Left lung (tissue), 1 donor: ENCODE measurements around a stretch of chr22.

DNA sequence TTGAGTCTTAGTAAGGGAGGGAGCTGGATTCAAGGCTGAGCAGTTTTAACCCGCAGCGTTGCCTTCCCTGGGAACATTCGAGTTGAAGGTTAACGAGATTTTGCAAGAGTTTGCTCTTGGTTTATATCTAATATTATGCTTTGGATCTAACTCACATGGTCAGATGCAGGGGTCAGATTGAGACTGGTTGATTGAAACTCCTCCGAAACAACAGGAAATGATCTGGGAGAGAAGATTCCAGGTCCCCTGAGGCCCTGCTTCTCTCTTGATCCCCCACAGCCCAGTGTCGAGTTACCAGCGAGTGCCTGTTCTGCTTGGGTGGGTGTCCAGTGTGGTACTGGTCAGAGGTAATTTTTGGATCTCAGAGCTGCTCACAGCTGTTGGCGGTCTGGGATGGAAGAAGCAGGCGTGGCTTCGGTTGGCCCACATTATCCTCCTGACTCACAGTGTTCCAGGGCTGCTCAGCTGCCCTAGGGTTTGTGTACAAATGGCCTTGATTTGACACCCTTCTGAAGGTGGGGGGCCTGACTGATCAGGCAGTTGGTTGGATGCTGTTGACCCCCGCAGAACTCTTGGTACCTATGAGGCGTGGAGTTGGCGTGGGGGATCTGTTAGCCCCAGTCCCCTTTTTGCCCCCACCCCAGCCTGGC, 9.2 kb downstream of the FBLN1 start:
- PRO-cap, result unidirectional peak, minus-strand start at position 285 of the sequence

- PRO-cap, result no peak
Observed at GRCh38 chr22:45553315-45553783, 50.7 kb downstream of the FBLN1 start.

DNA sequence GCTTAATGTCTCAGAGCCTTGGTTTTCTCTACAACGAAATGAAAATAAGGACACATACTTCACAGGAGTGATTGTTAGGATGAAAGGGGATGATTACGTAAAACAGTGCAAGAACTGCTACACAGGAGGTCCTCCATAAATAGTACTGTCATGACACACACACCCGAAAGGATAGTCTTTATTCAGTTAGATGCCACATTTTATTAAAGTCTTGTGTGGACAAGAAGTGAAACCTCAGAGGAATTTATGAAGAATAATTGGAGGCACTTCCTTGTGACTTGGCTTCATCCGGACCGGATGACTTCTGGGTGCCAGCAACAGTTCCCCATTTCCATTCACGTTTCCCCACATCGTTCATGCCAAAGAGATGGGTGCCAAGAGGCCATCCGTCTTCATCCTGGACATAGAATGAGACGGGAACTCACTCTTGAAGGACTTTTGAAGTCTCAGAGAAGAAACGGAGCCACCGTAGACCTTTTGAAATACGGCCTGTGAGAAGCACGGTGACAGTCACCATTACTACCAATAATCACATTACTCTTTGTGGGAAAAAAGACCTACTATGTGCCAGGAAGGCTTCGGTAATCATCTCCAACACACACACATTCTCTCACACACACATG, 67.3 kb upstream of the ATXN10 start:
- PRO-cap, result unidirectional peak, minus-strand start at position 299 of the sequence

DNA sequence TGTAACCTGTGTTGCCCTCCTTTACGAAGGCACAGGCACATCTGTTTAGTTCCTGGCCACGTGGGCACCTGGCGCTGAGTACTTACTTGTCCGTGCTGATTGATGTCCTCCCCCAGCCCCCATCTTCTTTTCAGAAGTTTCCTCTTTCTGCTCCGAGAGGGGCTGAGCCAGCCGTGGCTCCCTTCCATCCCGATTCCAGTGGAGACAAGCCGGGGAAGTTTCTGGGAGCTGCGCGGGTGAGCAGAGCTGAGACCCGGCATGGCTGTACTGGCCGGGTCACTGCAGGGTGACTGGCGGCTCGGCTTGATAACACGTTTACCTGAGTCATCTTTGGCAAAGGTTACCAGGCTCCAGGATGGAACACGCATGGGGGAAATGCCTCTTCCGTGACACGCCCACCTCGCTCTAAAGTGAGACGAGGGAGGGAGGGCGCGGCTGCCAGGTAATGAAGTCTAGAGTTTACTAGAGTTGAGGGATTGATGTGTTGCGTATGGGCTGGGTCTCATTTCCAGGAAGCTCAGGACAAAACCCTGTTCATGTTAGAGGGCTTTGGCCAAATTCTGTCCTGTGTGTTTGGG, 45.4 kb upstream of the ATXN10 start:
- PRO-cap, result unidirectional peak, minus-strand start at position 260 of the sequence

- PRO-cap, result no peak
Observed at GRCh38 chr22:45639529-45639870, 32.1 kb upstream of the ATXN10 start.

DNA sequence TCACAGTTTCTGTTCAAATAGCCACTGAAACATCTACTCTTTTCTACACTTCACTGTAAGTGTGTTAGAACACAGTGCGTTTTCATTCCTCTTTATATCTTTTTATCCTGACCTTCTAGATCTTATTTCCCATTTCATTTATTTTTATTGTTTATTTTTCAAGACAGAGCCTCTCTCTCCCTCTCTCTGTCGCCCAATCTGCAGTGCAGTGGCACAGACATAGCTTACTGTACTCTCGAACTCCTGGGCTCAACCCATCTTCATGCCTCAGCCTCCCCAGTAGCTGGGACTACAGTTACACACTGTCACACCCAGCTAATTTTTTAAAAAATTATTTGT, 119.0 kb downstream of the ATXN10 start:
- PRO-cap, result no peak

DNA sequence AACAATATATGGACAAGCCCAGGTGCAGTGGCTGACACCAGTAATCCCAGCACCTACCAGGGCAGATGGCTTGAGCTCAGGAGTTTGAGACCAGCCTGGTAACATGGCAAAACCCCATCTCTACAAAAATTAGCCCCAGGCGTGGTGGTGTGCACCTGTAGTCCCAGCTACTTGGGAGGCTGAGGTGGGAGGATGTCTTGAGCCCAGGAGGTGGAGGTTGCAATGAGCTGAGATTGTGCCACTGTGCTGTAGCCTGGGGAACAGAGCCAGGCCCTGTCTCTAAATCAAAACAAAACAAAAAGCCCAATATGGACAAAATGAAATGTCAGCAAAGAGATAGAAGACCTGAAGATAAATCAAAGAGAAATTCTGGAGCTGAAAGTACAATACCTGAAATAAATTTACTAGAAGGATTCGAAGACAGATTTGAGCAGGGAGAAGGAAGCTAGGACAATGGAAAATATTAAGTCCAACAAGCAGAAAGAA, 151.1 kb downstream of the WNT7B start:
- PRO-cap, result no peak

- PRO-cap, result no peak
Observed at GRCh38 chr22:45843595-45844620, 133.1 kb downstream of the WNT7B start.

- PRO-cap, result no peak
Observed at GRCh38 chr22:45848551-45849243, 128.3 kb downstream of the WNT7B start.

- PRO-cap, result no peak
Observed at GRCh38 chr22:45919397-45919871, 57.5 kb downstream of the WNT7B start.

DNA sequence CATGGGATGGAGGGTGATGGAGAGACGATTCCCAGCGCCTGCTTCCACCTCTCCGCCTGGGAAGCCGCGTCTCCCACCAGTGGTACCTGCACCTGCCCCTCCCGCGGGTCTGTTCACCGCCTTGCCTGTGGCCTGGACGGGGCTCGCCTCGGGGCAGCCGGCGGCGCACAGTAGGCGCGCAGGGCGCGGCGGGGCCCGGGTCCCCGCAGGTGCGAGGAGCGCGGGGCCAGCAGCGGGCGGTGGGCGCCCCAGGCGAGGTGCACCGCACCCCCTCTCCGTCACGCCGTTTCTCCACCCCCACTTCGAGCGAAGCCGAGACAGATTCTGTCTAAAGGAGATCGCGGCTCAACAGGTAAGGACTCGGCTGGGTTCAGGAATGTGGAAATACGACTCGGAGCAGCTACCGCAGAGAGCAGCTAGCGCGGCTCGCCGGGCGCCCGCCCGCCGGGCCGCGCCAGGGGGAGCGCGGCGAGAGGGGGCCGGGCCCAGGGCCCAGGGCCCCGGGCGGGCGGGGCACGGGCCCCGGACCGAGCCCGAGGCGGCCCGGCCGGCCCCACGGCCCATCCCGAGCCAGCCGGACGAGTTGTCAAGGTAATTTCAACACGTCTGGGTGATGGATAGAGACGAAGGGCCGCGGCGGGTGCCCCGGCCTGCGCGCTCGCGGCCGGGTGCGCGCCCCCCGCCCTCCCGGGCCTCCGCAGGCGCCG, 1.2 kb downstream of the WNT7B start:
- PRO-cap, result bidirectional peak, plus-strand start at position 331 of the sequence, minus-strand start at position 326 of the sequence

DNA sequence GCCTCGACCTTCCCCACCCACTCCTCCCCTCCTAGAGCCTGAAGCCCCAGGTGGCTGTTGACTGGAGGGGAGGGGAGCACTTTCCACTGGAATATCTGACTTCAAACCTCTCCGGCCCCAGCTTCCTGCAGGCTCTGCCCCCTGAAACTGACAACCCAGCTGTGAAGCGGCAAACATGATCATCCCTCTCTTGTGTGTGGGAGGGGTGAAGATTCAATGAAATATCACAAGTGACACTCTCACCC, 29.1 kb upstream of the WNT7B start:
- PRO-cap, result no peak

- PRO-cap, result bidirectional peak, plus-strand start at chr22:46043945, minus-strand start at chr22:46044003
Observed at GRCh38 chr22:46043726-46044262, 66.8 kb upstream of the WNT7B start.

- PRO-cap, result unidirectional peak, plus-strand start at chr22:46061269
Observed at GRCh38 chr22:46060850-46061454, 84.0 kb upstream of the WNT7B start.

DNA sequence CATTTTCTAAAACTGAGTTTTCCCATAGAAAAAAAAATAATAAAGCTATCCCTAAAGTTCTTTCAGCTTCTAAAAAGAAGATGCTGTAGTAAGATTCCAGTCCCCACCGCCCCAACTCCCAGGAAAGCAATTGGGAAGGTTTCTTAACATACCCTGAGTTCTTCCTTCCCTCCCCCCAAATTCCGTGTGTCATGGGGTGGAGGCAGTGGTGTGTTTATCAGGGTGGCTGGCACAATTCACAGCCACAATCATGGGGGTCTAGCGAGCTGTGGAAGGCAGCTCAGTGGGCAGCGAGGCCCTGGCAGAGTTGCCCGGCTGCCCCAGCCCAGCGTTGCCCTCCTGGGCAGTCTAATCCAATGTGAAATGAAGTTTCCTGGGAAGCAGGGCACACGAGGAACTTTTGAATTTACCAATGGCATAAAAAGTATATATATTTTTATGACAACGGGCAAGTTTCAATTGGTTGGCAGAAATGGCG, 80.8 kb upstream of the PPARA start:
- PRO-cap, result bidirectional peak, plus-strand start outside the sequence, minus-strand start at position 345 of the sequence

GRCh38 chr22:46078099-46078511, 72.2 kb upstream of the PPARA start:
- PRO-cap, result unidirectional peak, plus-strand start at chr22:46078195

DNA sequence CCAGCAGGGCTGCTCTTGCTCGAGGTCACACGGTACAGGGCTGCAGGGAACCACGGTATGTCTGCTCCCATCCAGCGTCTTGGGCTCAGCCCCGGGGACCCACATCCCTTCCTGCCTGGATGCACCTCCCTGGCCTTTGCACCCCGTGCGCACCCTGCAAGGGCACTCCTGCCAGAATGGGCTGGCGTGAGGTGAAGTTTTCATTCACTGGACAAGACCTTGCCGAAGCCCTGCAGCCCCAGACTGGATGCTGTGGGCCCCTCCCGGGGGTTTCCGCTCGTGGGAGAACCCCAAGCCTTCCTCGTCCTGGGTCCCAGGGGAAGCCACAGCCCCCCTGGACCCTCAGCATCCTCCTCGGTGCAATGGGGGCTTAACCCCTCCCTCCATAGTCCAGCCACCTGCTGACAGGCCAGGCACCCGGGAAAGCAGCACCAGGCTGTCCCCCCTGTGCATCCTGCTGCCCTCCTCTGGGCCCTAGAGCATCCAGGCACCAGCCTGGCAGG, 41.8 kb upstream of the PPARA start:
- PRO-cap, result unidirectional peak, plus-strand start at position 107 of the sequence

- PRO-cap, result unidirectional peak, plus-strand start at chr22:46114867; unidirectional peak, plus-strand start at chr22:46114920
Observed at GRCh38 chr22:46114428-46115029, 35.8 kb upstream of the PPARA start.

DNA sequence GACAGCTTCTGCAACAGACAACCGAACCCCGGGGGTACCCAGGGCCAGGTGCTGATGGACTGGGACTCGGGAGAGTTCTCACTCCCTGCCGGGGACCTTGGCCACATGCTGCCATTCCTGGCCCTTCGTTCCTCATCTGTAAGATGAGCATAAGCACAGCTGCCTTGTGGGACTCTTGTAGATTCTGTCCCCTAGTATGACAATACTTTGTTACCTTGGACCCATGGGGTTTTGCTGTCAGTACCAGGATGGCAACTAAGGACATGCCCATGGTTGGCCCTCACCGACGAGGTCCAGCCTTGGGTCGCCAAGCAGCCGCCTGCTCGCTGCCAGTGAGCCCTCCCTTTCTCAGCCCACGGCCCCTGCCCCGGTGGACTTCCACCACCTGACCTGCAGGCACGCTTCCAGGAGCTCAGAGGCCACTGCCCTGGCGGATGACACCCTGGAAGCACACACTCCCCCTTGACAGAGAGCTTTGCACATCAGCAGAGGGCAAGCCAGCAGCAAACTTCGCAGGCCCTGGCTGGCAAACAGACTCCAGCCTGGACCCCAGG, 3.0 kb upstream of the PPARA start:
- PRO-cap, result no peak

DNA sequence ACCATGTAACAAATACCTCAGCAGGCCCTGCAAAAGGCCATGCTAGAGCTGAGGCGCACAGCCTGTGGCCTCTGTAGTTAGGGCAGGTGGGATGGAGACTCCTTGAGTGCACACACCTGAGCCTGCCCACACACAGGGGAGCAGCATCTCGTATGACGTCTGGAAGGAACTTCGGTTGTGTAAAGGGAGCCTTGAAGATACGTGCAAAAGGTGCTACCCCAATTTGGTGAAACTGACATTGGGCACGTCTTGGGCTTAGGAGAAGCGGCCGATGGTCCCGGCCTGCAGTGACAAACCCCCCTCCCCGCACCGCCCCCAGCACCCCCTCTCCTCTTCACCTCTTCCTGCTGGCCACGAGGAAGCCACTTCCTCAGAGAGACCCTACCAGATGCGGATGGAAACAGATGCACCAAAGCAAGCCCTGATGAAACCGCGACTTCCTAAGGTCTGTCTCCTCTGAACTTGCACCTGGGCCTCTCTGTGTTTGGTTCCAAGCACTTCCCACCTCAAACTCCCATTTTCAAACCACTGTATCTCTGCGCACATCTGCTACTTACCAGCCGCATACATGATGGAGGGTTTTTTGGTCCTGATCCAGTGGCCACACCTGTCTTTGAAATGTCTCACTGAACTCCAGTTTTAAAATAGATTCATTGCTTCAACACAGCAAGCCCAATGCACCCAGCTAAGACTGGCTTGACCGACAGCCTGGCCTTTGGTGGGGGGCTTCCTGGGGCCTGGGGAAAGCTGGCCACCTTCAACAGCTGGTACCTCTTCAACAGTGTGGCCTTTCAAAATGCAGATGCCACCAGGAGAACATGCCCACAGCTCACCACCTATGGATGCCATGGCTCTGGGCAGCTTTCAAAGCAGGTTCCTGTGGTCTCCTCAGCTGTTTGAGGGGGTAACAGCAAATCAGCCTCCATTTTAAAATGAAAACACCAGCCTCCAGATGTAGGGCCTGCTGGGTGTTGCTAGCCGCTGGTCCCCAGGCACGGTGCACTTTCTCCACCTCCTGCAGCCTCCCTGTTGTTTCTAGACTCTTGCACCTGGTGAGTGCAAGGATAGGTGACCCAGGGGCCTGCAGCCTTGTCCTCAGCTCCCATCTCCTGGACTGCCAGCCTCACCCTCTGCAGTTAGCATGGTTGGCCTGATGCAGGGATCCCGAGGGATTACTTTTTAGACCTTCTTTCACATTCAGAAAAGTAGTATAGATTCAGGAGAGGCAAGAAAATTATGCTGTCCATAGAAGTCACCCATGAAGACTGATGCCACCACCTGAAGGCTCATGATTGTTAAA, 10.3 kb downstream of the CDPF1 start:
- PRO-cap, result no peak